Bronchus fibroblast of lung (primary cell): ENCODE measurements around a stretch of chr2.

- RAMPAGE, long total RNA: no peak
Observed at GRCh38 chr2:237894465-237895037, 35.1 kb downstream of the RAMP1 start.

GRCh38 chr2:238057535-238057734 is 3.4 kb upstream of the SCLY start:
- RAMPAGE, long total RNA: no peak

DNA sequence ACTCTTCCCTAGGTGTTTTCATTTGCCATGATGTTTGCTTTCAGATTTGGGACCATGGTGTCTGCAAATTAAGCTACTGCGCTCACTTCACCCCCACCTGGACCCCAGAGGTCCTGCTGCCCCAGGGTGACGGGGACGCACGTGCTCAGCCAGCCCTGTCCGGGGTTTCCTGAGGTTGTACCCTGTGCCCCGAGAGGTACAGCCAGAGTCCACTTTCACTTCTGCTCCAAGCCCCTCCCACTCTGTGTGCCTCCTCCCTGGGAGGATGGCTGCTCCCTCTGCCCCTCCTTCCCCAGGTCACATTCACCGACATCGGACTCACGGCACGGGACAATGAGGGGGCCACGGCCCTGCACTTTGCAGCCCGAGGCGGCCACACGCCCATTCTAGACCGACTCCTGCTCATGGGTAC is 7.4 kb downstream of the ESPNL start:
- RAMPAGE, long total RNA: no peak

GRCh38 chr2:238199639-238200186 is 3.8 kb downstream of the ILKAP start:
- RAMPAGE, long total RNA: no peak

GRCh38 chr2:238231419-238231914 is 8.4 kb downstream of the HES6 start:
- RAMPAGE, long total RNA: no peak

DNA sequence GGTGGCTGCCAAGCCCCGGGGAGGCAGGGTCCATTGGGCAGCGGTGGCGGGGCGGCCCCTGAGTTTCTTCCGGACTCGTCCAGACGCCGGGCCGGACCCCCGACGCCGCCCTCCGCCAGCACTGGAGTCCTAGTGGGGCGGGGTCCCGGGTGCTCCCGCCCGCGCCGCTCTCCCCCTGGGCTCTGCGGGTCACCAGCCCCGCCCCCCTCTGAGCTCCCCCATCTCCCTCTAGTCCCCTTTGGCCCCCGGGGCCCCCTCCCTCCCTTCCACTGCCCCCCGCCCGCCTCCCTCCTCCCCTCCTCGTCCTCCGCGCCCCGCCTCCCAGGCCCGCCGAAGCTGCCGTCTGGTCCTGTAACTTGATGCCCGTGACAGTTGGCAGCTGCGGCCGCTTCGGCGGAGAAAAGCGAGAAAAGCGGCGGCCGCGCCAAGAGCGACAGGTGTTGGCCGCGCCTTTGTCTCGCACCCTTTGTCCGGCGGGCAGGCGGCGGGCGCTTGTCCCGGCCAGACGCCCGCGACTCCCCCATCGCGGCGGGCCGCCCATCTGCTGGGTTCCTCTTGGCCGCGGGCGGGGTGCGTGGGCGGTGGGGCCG is 798 bp upstream of the HES6 start:
- RAMPAGE, long total RNA: no peak

- RAMPAGE, long total RNA: no peak
Observed at GRCh38 chr2:238247925-238248567, 8.2 kb upstream of the HES6 start.

DNA sequence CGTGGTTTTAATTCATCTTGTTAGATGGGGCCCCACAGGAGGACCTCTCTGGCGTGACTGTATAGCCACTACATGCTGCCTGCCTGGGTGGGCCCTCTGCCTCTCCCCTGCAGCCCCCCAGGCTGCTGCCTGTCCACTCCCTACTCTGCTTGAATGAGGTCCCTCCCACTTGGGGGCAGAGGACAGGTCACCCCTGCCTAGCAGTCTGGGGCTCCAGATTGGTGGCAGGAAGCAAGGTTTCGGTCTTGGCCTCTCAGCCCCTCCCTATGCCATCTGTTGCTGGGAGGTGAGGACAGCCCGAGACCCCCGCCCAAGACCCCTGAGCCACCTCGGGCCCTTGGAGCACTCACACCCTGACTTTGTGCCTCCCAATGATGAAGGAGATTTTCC is 22.0 kb upstream of the HES6 start:
- RAMPAGE, long total RNA: no peak

DNA sequence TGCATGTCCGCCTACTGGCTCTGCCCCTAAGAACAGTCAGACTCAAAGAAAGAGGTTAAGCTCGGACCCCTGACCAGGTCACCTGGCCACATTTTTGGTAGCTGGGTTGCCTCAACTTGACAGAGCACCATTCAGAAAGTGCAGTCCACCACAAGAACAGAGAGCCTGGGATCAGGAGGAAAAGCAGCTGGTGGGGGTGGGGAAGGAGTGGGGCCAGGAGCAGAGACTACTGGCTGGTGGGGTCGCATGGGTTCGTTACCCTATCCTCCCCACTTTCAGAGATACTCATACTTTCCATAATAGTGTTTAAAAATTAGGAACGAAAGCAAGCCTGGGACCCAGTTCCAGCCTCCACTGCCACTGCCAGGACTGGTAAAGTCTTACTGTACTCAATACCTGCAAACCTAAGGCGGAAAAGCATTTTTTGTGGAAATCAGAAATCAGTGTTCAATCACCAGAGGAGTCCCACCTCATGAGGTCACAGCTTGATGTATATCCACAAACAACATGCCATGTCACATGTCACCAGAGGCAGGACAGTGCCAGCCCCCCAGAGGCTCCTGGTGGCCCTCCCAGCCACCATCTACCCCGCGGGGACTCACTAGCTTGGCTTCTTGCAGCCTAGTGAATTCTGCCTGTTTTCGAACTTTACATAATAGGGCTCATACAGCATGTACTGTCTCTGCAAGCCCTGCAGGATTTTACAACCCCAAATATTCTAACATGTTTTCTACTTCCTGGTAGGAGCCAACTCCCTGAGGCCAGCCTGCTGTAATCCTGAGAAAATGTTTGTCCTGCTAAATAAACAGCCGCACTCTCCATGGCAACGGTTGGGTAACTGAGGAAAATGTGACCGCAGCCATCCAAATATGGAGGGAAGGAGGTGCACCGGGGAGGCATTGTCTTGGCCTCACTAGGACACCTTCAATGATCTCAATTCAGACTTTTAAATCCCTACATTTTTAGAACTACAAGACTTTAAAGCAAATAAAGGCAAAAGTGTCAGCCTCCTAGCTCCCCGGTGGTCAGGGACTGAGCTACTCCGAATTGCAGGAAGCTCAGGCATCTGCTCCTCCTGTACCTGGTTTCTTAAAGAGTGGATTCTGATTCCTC is 2.9 kb downstream of the PER2 start:
- RAMPAGE, long total RNA: no peak

DNA sequence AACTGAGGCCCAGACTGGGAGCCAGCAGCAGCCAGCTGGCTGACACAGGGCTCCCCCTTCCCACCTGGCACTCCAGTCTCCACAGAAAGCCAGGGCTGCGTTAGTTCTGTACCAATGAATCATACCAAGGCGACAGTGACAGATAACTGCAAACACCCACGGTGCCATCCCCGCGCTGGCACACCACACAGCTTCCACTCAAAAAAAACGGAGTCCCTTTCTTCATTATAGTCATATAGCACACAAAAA is 1.4 kb downstream of the PER2 start:
- RAMPAGE, long total RNA: no peak

DNA sequence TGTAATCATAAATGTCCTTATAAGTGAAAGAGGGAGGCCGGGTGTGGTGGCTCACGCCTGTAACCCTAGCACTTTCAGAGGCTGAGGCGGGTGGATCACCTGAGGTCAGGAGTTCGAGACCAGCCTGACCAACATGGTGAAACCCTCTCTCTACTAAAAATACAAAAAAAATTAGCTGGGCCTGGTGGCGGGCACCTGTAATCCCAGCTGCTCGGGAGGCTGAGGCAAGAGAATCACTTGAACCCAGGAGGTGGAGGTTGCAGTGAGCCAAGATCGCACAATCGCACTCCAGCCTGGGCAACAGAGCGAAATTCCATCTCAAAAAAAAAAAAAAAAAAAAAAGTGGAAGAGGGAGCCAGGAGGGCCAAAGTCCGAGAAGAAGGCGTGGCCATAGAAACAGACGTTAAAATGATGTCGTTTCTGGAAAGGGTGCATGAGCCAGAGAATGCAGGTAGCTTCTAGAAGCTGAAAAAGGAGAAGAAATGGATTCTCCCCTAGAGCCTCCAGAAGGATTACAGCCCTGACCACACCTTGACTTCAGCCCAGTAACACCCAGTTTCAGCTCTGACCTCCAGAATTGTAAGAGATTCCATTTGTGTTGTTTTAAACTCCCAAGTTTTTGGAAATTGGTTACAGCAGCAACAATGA is 14.4 kb upstream of the TRAF3IP1 start:
- RAMPAGE, long total RNA: no peak

GRCh38 chr2:238382265-238383113 is 44.2 kb upstream of the ASB1 start:
- RAMPAGE, long total RNA: no peak

DNA sequence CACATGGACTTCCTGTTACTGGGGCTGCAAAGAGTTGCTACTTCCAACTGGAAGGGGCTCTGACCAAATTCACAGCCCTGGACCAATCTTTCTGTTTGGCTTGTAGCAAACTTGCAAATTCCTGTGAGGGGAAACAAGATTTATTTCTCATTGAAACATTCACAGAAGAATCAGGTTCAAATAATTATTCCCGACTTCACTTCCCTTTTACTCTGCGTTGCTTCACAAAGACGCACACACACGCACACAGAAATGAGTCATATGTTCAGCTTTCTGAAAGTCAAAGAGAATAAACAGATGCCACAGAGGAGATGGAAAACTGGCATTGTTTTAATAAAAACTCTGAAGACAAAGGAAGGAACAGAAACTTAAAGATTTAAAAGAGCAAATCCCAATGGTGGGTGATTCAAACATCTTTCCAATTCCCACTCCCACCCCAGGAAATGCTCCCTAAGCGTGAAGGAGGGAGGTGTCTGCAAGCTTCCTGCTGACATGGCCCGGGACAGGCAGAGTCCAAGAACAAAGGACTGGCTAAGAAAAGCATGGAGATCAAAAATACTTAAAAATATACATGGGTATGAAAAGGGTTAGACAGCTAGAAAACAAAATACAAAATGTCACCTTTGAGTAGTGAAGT is 203.2 kb upstream of the TWIST2 start:
- RAMPAGE, long total RNA: no peak

GRCh38 chr2:238720002-238720947 is 127.6 kb upstream of the TWIST2 start:
- RAMPAGE, long total RNA: no peak

DNA sequence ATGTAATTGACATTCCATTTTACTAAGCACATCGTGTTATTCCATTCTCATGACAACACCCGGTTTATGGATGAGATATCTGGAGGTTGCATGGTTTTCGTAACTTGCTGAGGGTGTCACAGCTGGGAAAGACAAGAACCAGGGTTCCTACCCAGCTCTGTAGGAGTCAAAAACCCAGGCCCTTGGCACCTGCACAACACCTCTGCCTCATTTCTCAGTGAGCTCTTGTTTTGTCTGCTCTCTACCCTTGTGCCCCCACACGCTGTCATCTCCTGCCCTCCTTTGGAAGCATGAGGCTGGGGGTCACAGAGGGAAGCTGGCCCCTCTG is 120.2 kb upstream of the TWIST2 start:
- RAMPAGE, long total RNA: no peak

GRCh38 chr2:238728462-238729326 is 119.2 kb upstream of the TWIST2 start:
- RAMPAGE, long total RNA: no peak

DNA sequence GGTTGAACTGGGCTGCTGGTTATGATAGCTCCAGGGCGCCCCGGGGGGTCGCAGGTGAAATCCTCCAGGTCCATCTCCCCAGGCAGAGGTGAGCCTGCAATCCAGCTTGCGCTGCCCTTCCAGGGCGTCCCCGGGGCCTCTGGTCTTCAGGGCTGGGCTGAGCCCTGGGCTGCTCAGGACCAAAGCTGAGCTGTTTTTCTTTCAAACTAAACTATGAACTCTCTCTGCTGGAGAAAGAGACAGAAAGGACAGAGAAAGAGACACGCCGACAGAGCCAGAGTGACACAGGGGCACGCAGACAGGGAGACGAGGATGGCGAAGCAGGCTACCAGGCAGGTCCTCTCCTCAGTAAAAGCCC is 2.1 kb upstream of the TWIST2 start:
- RAMPAGE, long total RNA: no peak

DNA sequence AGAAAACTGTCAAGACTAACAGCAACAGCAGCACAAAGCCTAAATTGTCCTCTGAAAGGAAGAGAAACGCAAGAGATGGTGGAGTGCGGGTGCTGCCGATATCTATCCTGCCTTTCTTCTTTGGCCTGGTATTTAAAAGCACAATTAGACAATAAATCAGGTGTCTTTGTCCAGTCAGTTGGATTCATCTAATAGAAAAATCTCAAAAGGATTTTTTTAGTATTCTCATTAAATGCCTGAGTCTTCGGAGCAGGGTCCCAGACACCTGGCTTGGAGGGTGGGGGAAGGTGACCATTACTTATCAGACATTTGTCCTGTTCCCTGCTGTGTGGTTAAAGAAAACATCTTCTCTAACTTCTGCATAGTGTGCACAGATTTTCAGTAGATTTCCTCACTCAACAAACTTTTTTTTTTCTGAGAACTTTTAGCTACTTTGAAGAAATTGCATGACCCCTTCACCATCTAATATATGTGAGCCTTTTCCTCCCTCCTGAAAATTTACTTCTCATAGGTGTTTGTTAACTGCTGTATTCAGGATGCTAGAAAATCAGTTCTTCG is 3.4 kb downstream of the TWIST2 start:
- RAMPAGE, long total RNA: no peak

GRCh38 chr2:238852024-238852779 is 4.3 kb downstream of the TWIST2 start:
- RAMPAGE, long total RNA: no peak

GRCh38 chr2:238854864-238855194 is 6.9 kb downstream of the TWIST2 start:
- RAMPAGE, long total RNA: no peak